RPMI7951 (cell line): ENCODE results near the genes CHCHD1 and DUSP29.

GRCh38 chr10:73644011-73644655, 2.9 kb upstream of the MYOZ1 start:
- RAMPAGE, long total RNA, result no peak

GRCh38 chr10:73731656-73732435, 12.3 kb upstream of the SEC24C start:
- RAMPAGE, long total RNA, result no peak

DNA sequence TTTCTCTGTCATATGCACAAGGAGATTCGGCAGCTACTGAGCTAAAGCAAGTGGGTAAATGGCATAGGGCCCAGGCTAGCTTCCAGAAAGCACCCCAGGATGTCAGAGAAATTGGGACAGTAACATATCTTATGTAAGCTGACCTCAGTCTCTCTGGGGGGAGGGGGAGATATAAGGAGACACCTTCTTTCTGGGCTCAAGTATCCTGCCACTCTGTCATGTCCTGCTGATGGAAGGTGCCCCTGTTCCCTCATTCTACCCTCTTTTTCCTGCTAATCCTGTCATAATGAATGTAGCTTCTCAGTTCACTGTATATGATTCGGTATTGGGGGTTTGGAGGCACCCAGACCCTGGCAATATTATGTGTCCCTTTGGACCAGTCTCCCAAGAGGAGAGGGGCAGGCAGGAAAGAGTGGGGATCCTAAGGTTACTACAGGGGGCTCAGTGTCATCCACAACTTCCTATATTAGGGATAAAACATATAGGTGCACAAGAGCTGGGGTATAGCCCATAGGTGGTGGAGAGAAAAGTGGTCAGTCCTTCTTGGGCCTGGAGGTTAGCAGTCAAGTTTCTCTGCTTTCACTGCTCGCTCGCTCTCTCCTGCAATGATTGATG, 918 bp upstream of the FUT11 start:
- RAMPAGE, long total RNA, result no peak

- RAMPAGE, long total RNA, result no peak
These were observed at the start of gene CHCHD1 for GRCh38 chr10:73781609-73782651. CHCHD1 (plus strand) TSS chr10:73782048.

DNA sequence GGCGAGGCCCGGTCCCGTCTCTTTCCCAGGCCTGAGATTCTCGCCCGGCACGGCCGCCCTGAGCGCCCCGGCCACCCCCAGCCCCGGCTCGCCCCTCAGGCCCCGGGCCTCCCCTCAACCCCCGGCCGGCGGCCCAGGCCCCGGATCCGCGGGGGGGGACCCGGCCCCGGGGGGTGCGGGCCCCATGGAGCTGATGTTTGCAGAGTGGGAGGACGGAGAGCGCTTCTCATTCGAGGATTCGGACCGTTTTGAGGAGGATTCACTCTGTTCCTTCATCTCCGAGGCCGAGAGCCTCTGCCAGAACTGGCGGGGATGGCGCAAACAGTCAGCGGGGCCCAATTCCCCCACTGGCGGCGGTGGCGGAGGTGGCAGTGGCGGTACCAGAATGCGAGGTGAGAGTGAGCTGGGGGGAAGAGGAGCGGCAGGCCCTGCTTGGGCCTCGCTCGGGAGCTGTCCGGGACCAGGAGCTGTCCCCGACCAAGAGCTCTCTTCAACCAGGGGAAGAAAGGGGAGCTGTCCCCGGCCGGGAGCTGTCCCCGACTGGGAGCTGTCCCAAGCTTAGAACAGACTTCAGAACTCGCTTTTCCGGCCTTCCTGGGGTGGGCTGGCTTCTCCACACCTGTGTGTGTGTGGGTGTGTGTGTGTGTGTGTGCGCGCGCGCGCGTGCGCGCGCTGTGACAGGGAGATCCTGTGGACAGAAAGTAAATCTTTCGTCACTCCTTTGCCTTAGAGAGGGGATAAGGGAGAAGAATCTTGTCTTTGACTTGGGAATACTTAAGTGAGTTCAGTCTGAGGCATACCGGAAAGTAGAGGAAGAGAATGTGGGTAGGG, 504 bp downstream of the ZSWIM8 start:
- RAMPAGE, long total RNA, result no peak

DNA sequence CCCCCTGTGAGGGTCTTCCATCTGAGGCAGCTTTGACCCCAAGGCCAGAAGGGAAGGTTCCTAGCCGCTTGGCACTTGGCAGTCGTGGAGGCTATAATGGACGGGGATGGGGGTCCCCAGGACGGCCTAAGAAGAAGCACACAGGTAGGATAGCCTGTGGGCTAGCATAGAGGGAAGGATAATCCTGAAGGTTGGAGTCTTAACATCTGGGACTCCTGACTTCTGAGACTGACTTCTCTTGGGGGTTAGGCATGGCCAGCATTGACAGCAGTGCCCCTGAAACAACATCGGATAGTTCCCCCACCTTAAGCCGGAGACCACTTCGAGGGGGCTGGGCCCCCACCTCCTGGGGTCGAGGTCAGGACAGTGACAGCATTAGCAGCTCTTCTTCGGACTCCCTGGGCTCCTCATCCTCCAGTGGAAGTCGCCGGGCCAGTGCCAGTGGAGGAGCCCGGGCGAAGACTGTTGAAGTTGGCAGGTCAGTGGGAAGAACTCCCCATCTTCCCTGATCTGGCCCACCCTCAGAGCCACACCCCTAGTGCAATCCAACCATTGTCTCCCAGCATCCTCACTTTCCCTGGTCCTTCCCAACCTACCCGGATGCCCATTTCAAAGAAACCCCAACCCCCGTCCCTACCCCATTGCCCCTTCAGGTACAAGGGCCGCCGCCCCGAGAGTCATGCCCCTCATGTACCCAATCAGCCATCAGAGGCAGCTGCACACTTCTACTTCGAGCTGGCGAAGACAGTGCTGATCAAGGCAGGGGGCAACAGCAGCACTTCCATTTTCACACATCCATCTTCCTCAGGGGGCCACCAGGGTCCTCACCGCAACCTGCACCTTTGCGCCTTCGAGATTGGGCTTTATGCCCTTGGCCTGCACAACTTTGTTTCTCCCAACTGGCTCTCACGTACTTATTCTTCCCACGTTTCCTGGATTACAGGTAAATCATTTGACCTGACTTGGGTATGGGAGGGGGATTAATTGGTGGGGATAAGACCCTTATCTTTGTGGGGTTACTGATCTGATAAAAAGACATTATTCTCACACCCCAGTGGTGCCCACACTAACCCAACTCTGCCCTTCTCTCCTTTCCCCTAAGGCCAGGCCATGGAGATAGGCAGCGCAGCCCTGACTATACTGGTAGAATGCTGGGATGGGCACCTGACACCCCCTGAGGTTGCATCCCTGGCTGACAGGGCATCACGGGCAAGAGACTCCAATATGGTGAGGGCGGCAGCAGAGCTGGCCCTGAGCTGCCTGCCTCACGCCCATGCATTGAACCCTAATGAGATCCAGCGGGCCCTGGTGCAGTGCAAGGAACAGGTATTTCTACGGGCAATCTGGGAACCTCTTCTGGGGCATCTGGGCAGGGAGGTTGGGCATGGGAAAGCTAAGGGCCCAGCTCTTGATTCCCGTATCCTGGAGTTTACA, 12.2 kb downstream of the ZSWIM8 start:
- RAMPAGE, long total RNA, result no peak

GRCh38 chr10:73819514-73820321, 8.3 kb upstream of the NDST2 start:
- RAMPAGE, long total RNA, result no peak

DNA sequence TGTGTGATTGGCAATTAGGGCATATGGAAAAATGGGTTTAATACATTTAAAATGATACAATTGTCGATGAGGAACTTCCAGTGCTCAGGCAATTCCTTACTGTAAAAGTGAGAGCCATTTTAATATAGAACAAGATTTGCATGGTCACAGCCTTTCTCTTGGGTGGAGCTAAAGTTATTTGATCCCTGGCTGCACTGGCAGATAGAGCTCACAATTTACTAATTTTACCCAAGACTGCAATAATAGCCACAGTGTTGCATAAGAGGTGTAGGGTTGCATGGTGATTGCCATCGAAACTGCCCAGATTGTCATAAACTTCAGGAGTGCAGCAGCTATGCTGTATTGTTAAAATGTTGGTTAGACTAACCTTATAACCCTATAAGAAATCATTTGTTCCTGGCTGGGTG, 49.9 kb downstream of the VCL start:
- RAMPAGE, long total RNA, result no peak

- RAMPAGE, long total RNA, result no peak
These were observed 36.5 kb downstream of the AP3M1 start for GRCh38 chr10:74113866-74114700.

- RAMPAGE, long total RNA, result no peak
These were observed 24.6 kb downstream of the ADK start for GRCh38 chr10:74175558-74176095.

DNA sequence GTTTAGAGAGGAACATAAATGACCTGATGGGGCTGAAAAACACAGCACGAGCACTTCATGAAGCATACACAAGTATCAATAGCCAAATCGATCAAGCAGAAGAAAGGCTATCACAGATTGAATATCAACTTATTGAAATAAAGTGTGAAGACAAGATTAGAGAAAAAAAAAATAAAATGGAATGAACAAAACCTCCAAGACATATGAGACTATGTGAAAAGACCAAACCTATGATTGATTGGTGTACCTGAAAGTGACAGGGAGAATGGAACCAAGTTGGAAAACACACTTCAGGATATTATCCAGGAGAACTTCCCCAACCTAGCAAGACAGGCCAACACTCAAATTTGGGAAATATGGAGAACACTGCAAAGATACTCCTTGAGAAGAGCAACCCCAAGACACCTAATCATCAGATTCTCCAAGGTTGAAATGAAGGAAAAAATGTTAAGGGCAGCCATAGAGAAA, 197.7 kb downstream of the ADK start:
- RAMPAGE, long total RNA, result no peak

- RAMPAGE, long total RNA, result no peak
These were observed 239.0 kb upstream of the KAT6B start for GRCh38 chr10:74587465-74587792.

DNA sequence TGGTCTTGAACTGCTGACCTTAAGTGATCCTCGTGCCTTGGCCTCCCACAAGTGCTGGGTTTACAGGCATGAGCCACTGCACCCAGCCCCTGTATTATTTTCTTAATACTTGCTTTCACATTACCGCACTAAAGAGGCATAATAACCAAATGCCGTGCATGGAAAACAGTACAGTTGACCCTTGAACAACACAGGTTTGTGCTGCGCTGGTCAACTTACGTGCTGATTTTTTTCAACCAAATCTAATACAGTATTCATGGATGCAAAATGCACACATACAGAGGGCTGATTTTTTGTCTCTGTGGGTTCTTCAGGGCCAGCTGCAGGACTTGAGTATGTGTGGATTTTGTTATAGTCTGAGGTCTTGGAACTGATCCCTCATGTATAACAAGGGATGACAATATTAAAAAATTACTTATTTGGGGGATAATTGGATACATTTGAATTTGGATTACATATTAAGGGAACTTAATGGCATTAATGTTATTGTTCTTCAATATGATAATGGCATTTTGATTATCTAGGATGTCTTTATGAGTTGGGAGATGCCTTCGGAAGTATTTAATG, 39.4 kb downstream of the KAT6B start:
- RAMPAGE, long total RNA, result no peak

- RAMPAGE, long total RNA, result no peak
These were observed 73.9 kb downstream of the KAT6B start for GRCh38 chr10:74900114-74900959.

GRCh38 chr10:75014525-75014963, 58.9 kb downstream of the DUSP29 start:
- RAMPAGE, long total RNA, result no peak

- RAMPAGE, long total RNA, result no peak
These were observed 42.7 kb downstream of the DUSP29 start for GRCh38 chr10:75030488-75031489.

DNA sequence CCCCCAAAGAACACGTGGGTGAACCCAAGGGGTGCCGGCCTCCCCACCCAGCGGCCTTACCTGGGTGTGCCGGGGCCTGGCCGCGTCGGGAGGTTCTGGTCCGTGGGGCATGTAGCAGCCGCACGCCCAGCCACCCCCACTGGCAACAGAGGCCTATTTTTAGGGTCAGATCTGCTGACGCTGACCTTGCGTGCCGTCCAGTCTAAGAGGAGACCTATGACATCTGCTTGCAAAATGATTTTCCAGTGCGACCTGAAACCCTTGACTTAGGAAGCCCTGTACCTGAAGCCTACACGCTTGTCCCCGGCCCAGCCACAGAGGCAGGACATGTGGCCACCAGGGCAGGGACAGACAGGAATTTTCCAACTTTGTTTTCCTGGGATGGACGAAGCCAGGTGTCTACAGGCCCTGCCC, at the start of gene DUSP29:
TSS of gene DUSP29 (minus strand) at position 134 of the 414 bp plus-strand sequence.
- RAMPAGE, long total RNA, result no peak

GRCh38 chr10:75338376-75338764, 63.2 kb downstream of the ZNF503 start:
- RAMPAGE, long total RNA, result no peak

- RAMPAGE, long total RNA, result no peak
These were observed 43.4 kb downstream of the ZNF503 start for GRCh38 chr10:75358151-75358553.

DNA sequence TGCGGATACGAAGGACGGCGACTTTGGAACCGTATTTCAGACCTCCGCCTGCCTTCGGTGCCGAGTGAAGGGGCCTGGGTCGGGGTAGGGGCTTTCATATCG, 938 bp downstream of the ZNF503 start:
- RAMPAGE, long total RNA, result no peak